Mesenteric fat pad (tissue), 1 donor: ENCODE measurements around a stretch of chr2.

GRCh38 chr2:176518724-176519311 lies 249.6 kb downstream of the MTX2 start:
- PRO-cap, result no peak

GRCh38 chr2:176637243-176638619 lies 368.5 kb downstream of the MTX2 start:
- PRO-cap, result no peak

- PRO-cap, result no peak
These were observed 468.6 kb upstream of the HNRNPA3 start for GRCh38 chr2:176743866-176744484.

- PRO-cap, result no peak
These were observed 448.6 kb upstream of the HNRNPA3 start for GRCh38 chr2:176763872-176764589.

GRCh38 chr2:177164960-177165692 lies 47.5 kb upstream of the HNRNPA3 start:
- PRO-cap, result no peak

GRCh38 chr2:177238936-177239403 lies 25.6 kb downstream of the NFE2L2 start:
- PRO-cap, result no peak

GRCh38 chr2:177273318-177273932 lies 8.9 kb upstream of the NFE2L2 start:
- PRO-cap, result no peak

GRCh38 chr2:177352483-177353107 lies 40.0 kb upstream of the AGPS start:
- PRO-cap, result no peak

GRCh38 chr2:177396126-177396813 lies 3.7 kb downstream of the AGPS start:
- PRO-cap, result no peak

- PRO-cap, result no peak
These were observed 112.7 kb upstream of the TTC30A start for GRCh38 chr2:177731234-177731676.

DNA sequence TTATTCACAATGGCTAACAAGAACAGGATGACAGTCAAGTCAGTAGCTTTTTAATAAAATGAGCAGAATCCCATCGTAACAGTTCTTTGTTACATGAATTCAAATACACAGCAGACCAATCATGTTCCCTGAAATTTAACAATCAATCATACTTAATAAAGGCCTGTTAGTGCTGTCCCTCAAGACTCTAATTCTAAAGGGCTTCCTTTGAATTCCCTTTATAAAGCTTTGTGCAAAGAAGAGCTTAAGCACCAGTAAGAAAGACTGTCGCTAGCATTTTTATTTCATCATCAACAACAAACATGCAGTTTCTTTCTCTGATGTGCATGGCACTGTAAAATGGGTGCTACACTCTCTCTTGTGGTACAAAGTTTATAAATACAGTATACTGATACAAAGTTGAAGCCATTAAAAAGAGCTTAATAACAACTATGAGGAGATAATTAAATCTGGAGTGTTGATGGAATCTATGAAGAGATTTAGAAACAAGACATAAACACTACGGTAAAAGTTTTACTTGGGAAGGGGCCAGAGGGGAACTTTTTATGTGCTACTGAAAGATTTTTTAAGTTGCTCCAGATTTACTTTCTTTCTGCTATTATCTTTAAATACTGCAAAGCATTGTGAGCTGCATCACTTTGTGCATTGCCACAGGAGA lies 19.3 kb downstream of the PRKRA start:
- PRO-cap, result no peak

- PRO-cap, result no peak
These were observed 13.3 kb downstream of the PRKRA start for GRCh38 chr2:178437507-178438215.

DNA sequence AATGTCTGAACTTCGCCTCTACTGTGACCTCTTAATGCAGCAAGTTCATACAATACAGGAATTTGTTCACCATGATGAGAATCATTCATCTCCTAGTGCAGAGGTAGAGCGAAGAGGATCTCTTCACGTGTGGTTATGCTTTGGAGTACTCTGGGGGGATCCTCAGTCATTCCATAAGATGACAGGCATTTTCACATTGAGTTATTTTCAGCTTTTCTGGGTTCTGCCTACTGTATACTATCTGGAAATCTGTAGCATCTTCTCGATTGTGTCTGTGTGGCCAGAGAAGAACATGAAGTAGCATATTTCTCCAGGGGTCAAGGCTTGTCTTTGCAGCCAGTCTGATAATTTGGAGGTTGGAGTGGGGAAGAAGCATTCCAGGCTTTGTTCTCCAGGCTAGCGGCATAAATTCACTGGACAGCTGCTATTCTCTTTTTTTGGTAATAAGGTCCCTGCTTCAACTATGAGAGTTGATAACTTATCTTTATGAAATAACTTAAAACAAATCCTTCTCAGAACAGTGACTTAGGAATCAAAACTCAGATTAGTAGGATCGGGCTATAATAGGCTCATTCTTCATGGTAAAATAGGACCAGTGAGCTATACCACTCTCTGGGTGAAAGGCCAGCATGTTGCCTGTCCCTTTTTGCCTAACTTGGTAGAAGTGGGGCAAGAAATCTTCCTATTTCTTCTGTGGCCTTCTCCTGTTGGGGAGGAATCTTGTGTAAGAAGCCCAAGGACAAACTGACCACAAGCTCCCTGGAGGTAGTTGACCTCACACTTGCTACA lies 13.8 kb downstream of the PLEKHA3 start:
- PRO-cap, result no peak

GRCh38 chr2:178538807-178539777 lies 58.8 kb downstream of the PLEKHA3 start:
- PRO-cap, result no peak

- PRO-cap, result no peak
These were observed 79.7 kb downstream of the PLEKHA3 start for GRCh38 chr2:178559782-178560436.

GRCh38 chr2:178719703-178720241 lies 87.5 kb downstream of the TTN start:
- PRO-cap, result no peak

DNA sequence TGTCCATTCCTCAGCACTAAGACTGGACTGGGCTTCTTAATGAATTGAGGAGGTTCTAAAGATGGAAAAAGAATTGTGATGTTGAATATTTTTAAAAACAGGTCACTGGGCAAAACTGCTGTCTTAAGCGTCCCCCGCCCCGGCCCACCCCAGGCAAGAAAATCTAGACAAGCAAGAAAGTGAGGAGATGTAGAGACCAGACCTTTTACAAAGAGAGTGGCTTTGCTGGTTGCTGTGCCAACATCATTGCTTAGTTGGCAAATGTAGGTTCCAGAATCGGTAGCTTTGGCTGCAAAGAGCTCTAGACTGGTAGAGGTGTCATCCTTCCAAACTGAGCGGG lies 77.4 kb downstream of the TTN start:
- PRO-cap, result no peak

DNA sequence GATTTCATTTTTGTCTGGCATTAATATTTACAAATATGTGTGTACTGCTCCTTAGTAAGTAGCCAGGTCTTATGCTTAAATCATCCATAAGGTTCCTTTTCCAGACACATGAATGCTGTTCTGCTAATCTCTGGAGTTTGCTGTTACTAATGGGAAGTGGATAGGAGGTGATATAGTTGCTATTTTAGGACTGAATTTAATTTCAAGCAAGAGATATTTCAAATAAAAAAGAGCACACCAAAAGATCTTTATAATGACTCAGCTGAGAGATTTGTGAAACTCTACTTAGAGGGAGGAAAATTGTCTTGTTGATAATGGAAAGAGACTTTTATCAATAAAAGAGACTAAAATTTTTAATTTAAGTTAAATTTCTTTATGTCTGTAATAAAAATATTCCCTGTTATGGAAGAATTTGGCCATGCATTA lies 880 bp upstream of the TTN start:
- PRO-cap, result no peak

DNA sequence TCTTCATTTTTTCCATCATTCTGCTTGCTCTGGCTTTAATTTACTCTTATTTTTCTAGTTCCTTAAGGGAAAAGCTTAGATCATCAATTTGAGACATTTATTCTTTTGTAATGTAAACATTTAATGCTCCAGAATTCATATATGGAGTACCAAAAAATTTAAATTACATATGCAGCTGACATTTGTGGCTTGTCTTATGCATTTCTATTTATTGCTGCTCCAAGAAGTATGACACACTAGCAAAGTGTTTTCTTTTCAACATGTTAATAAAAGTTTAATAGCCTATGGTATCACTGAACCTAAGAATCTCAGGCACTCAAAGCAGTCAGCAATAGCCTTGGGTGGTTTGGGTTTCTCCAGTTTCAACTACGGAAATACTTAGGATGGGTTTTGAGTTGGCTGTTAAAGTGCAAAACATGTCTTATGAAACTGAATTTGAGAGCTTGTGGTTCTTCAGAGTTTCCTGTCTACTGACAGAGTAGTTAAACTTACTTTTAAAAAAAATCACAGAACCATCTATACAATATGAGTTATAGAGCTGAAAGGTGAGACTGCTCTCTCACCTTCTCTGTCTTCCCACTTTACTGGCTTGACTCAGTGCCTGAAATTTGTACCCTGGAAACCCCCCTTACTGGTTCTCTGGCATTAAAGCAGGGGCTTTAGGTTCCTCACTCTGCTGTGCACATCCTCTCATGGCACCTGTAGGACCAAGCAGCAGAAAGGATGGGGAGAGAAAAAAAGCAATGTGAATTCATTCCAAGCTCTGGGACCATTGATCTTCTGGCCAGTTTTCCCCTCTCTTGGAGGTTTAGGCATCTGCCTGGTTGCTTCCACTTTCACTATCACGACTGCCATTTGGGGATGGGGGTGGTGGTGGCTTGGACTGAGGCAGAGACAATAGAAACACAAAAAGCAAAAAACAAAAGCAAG lies 18.2 kb downstream of the CCDC141 start:
- PRO-cap, result no peak

- PRO-cap, result no peak
These were observed 73.2 kb upstream of the CCDC141 start for GRCh38 chr2:179123154-179123524.